Metastatic Lung Carcinoma in the Adrenal Gland (tissue), 1 donor: ENCODE measurements around the gene SH3PXD2A.

GRCh38 chr10:102674640-102674969 is 30.3 kb downstream of the TRIM8 start:
- PRO-cap = no peak

DNA sequence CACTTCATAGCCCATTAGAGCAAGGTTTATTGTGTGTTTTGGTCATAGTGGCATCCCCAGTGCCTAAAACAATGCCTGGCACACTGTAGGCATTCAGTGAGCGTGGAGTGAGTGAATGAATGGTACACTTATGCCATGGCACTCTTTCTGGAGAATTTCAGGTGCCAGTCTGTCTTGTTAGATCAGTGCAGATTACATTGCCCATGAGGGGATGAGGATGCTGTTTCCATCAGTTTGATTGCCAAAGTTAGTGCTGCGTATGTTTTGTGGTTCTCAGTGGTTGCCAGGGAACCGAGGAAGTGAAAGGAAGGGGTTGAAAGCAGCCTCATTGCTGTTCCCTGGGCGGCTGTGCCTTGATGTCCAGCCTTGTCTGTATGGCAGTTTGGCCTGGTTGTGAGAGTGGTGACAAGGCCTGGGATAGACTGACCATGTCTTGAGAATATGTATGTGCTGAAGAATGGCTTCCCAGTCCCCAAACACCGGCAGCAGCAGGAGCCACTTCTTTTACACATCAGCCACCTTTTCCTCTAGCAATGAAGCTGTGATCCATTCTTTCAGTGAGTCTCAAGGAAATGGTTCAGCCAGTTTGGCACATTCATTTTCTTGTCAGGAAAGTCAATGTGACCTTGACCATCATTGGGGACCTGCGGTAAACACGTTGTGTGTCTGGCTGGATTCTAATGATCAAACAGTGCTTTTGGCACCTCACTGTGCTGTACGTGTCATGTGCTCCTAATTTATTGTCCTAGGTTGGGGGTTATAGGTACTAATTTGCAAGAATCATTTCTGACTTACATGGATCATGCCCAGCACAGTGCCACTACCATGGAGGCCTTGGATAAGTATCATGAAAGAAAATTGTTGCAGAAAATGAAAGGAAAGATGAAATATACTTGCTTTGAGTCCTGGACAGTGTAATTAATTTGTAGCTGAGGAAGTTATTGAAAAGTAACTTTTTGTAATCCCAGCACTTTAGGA is 30.4 kb downstream of the WBP1L start:
- PRO-cap = no peak

DNA sequence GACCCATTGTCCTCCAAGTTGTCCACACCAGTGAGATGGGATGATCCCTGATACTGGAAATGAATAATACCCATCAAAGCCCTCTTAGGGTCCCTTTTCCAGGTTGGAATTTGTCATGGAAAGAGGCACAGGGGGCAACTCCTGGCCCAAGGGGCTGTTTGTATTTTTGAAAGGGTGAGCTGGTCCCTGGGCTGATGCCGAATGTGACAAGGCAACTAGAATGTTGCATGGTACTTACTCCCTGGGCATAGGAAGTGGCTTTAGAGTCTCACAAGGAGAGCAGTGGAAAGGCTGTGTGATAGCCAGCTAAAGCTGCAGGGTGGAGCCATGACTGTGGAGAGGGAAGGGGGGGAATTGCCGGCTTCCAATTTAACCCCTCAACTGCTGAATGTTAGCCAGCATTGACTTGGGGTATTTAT is 37.2 kb downstream of the WBP1L start:
- PRO-cap = no peak

- PRO-cap = unidirectional peak, minus-strand start at chr10:102816016
These were observed 21.2 kb downstream of the CYP17A1 start for GRCh38 chr10:102815728-102816777.

GRCh38 chr10:102918844-102919138 is 697 bp downstream of the CNNM2 start:
- PRO-cap = no peak

- PRO-cap = no peak
These were observed 111.2 kb downstream of the NT5C2 start for GRCh38 chr10:103081729-103082377.

DNA sequence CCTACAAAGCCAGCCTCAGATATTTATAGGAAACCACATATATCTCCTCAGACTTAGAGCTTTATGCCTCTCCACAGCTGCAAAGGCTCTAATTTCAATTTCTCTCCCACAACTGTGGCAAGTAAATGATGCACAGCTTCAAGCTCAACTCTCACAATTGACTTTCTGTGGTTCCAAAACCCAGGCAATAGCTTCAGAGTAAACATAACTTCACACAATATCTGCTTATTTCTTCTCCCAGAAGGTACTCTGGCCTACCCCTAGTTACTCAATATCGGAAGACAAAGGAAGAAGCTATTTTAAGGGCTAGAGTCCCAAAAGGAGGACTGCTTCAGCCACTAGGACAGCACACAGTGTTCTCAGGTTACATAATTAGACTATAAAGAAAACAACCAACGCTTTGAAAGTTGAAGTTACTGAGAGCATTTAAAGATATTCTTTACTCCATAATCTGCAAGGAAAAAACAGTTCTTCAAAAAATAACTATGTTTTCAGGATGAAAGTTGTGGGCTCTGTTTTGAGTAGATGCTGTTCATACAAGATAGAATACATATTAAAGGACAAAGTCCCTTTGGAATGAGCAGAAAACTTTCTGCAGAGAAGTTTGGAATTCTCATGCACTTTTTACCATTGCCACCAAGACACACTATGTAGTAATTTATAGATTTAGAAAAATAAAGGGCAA is 81.9 kb downstream of the NT5C2 start:
- PRO-cap = no peak

GRCh38 chr10:103192399-103192776 is 684 bp downstream of the NT5C2 start:
- PRO-cap = bidirectional peak, plus-strand start at chr10:103192679, minus-strand start at chr10:103192589; bidirectional peak, plus-strand start at chr10:103192828, minus-strand start at chr10:103192716

GRCh38 chr10:103204680-103205310 is 11.7 kb upstream of the NT5C2 start:
- PRO-cap = no peak

GRCh38 chr10:103396942-103397290 is 490 bp downstream of the PDCD11 start:
- PRO-cap = no peak

- PRO-cap = no peak
These were observed 2.7 kb downstream of the CALHM3 start for GRCh38 chr10:103476177-103476828.

DNA sequence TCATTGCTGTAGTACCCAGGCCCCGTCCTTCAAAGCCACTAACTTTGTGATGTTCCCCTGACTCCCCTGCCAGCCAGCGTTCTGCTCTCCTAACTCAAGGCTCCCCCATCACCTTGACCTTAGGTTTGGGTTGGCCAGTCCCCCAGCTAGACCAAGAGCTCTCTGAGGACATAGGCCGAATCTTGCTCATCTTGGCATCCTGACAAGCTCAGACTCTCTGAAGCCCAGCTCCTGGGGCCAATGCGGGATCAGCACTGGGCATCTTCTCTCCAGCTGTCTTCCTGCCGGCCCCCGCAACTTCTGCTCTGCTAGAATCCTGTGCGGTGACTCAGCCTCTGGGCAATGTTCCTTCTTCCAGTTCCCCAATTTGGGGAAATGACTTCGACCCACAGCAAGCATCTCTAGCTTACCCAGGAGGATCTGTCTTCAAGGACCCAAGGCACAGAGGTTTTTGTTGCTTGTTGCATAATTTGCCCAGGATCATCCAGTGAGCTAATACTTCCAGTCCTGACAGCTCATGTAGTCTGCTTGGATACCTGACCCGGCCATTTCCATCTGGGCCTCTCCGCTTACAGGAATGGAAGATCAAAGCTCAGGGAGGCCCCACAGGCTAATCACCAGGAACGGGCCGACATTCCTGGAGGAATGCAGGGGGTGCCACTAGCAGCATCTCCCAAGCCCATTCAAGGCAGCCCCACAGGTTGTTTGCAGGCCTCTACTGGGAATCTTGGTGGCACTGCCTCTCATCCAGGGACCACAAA is 151.7 kb downstream of the NEURL1 start:
- PRO-cap = no peak

DNA sequence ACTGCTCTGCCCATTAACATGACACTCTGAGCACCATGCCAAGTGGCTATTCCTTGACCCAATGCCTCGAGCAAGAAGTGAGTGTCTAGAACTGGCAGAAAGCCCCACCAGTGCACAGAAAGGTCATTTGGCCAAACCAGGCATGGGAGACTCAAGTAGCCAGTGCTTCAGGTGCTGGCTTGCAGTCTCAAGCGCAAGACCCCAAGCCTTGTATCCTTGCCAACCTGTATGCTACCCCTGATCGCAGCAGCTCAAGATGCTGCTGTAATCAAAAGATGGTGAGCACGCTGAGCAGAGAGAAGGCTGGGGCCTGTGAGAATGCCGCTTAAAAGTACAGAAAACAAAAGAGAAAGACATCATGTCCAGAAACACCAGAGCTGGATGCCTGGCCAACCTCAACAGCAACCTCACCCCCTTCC is 155.9 kb downstream of the NEURL1 start:
- PRO-cap = no peak

DNA sequence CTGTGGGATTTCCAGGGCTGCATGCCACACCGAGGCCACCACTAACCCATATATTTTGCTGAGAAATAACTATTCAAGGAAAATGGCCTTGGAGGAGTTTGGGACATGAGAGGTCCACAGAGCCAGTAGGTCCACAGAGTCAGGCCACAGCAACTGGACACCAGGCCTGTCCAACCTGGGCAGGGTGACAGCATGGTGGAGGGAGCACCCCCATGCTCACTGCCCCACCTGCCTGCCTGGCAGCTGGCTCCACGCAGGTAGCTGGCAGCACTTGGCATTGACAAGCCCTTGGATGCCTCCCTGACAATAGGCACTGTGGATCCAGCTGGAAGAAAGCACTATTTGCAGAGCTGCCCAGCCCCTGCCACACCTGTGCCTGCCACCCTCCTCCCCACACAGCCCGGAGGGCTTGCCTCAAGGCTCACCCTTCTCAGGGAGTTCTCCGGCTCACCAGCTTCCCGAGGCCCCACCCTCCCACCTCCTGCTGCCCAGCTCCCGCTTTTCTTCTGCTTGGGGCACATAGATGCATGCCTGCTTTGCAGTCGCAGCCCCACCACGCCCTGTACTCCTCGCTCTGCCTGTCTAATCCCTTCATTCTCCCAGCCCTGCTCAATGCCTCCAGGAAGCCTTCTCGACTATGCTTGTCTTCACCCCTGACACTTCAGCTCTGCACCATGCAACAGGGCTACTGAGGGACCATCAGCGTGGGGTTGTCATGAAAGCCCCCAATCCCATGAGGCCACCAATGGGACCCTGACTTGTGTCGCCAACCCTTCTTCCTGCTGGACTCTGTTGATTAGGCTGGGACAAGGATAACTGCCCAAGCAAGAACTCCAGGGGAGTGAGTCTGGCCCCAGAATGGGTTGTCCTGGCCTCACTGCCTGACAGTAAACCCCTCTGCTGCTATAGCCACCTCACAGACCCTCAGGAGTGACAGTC is 160.2 kb downstream of the NEURL1 start:
- PRO-cap = no peak

DNA sequence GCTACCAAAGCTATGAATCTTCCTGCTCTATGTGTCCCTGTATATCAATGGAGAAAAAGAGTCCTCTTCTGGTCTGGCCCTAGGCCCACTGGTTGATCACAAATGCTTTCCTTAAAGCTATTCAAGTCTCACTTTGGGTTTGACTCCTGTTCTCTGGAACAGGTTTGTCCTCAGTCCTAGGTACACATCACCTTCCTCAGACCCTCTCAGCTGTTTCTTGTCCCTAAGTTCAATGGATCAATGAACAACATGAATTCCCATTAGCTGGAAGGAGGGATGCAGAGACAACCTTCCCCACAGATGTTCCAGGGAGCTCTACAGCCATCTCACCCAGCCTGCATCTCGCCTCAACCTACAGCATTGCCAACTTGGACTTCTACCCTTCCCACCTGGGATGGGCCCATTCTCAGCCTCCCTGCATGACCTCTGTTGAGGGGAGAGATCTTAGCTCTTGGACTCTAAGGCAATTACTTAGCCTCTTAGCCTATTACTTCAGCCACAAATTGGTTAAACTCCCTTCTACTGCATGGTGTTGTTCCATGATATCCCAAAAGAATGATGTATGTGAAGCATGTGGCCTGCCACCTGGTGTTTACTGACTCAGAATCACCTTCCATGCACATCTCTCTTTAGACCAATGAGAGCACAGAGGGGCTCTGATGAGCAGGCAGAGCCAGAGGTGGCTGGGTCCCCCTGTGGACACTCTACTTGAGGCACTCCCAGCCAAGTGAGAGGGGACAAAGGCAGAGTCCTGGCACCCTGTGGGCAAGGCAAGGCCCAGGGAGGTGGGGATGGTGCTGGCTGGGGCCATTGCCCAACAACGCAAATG is 164.2 kb downstream of the NEURL1 start:
- PRO-cap = no peak

DNA sequence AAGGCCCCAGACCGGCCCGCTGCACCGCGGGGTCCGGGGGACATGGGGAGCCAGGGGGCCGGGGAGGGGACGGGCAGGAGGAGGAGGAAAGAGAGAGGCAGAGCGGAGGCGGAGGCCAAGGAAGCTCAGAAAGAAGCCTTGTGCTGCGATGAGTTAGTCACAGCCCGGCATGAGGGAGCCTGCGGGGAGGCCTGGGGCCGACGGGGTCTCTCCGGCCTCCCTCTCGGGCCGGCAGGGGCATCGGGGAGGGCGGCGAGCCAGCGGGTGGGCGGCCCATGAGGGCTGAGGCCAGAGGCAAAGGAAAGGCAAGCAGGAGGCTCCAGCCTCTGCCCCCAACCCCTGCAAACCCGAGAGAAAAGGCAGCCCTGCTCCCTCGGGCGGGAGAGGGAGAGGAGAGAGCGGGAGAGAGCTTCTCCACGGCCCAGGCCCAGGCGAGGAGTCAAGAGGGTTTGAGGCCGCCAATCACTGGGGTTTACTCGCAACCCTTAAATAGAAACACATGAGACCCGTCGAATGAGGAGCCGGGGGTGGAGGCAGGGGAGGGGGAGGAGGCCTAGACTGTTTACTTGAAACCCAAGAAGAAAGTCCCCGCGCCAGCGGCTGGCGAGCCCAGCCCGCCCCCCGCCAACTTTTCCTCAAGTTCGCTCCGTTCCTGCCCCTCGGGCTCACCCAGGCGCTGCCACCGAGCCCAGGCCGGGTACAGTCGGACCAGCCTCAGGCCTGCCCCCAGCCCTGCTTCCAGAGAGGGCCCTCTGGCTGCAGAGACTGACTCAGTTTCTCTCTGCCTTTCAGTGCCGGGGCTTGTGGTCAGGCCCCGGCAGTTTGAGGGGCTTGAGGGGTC is 168.0 kb downstream of the NEURL1 start:
- PRO-cap = no peak

DNA sequence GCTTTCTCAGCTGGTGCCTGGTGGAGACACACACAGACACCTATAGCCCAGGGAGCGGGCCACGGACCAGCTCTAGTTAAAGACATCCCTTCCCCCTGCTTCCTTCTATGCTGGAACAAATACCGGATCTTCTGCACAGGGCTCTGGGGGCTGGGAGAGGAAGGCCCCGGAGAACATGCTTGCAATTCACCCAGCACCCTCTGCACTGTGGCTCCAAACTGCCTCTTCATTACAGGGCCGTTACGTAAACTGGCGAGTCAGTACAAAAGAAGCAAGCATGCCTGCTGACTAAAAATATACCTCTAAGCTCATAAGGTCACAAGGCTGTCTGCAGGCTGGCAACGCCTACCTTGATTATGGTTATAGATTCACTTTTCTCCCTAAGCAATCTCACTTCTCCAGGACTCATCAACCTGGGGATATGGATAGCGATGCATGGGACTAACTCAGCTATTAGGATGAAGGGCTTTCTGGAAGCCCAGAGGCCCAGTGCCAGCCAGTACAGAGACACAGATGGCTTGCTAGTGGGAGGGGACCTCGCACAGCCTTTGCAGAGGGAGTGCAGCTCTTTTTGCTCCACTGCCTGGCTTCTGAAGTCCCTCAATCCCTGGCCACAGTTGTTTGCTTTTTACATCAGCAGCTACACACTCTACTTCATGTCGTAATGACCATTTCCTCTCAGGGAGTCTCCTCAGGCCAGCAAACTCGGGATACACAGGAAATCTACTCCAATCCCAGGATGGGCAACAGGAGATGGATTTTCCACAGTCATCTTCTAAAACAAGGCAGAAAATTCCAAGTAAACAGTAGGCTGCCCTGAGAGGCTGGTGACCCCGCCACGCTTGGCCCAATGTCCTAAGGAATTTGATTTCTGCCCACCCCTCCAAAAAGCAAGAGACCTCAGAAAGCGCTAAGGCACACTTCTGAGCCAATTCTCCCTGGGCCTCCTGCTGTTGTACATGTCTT is 96.1 kb downstream of the SH3PXD2A start:
- PRO-cap = unidirectional peak, minus-strand start at position 202 of the sequence

DNA sequence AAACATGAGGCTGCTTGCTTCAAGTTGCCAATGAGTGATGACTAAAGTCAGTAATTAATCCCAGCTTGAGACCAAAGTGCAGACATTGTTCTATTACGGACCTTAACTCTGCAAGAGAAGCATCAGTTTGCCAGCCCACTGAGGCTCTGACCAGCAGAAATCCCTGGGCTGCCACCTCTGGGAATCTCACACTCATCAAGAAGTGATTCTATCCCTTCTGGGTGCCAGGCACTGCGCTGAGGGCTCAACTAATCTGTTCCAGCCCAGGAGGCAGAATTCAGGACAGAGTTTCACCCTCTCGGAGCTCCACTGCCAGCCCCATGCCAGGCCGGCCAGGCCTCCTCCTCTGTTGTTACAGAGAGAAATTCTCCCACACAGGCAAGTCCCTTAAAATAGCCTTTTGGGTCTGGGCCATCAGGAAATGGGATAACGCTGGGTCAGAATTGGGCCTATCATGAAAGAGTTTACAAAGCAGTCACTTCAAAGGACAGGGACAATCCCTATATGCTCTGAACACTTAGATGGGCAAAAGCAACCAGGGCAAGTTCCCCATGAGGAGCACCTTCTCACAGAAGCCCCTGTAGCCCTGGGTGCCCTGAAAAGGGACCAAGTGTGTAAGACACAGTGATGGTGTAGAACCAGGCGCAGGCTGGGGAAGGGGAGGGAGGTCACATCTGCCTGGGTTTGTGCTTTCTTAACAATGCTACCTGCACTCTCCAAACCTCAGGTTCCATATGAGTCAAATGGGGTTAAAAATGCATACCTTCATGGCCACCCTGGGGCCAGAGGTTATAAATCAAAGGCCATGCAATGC is 11.2 kb downstream of the SH3PXD2A start:
- PRO-cap = no peak

DNA sequence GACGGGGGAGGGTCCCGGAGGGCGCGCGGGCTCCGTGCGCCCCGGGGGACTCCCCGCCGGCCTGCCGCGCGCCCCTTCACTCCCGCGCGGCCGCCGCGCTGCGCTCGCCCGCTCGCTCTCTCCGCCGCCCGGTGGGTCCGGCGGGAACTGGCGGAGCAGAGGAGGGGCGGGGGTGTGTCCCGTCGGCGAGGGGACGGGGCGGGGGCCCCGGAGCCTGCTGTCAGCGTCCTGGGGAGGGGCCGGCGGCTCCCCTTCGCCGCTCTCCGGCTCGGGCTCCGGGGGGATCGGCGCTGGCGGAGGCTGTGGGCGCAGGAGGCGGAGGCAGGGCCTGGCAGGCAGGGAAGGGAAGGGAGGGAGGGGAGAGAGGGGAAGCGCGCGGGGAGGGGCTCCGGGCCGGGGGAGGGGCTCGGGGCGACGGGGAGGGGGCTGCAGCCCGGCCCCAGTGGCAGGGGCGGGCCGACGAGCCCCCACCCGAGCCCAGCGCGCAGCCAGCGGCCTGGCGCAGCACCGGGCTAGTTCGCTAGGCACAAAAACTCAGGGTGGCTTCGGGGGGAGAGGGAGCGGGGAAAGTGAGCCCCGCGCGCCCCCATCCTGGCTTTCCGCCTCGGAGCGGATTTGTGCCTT is at the start of gene SH3PXD2A:
TSS of gene SH3PXD2A (minus strand) at position 149 of the 624 bp plus-strand sequence.
- PRO-cap = bidirectional peak, plus-strand start at position 220 of the sequence, minus-strand start at position 149 of the sequence; bidirectional peak, plus-strand start at position 268 of the sequence, minus-strand start at position 302 of the sequence

GRCh38 chr10:103921541-103922386 is 3.8 kb upstream of the STN1 start:
- PRO-cap = no peak